Hair follicle dermal papilla cell (primary cell): ENCODE measurements around the gene SATB1.

DNA sequence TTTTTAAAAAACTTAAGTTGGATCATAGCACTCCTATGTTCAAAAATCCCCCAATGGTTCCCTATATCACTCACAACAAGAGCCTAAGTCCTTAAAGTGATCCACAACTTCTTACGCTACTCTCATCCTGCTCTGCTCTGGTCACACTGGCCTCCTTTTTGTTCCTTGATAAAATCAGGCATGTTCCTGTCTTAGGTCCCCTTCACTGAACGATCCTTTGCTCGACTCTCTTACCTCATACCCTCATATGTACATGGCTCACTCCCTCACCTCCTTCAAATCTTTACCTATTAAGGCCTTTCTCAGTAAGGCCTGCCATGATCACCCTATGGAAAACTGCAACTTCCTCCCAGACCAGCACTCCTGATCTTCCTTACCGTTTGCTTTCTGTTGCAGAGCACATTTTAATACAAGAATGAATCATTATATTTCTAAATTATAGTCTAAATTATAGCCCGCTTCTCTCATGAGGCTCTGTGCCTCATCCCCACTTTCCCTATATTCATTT lies 1.6 kb downstream of the DPH3 start:
- CAGE, long polyA plus RNA = no peak

- CAGE, long polyA plus RNA = no peak
These were observed 548 bp downstream of the DPH3 start for GRCh38 chr3:16264001-16264788.

DNA sequence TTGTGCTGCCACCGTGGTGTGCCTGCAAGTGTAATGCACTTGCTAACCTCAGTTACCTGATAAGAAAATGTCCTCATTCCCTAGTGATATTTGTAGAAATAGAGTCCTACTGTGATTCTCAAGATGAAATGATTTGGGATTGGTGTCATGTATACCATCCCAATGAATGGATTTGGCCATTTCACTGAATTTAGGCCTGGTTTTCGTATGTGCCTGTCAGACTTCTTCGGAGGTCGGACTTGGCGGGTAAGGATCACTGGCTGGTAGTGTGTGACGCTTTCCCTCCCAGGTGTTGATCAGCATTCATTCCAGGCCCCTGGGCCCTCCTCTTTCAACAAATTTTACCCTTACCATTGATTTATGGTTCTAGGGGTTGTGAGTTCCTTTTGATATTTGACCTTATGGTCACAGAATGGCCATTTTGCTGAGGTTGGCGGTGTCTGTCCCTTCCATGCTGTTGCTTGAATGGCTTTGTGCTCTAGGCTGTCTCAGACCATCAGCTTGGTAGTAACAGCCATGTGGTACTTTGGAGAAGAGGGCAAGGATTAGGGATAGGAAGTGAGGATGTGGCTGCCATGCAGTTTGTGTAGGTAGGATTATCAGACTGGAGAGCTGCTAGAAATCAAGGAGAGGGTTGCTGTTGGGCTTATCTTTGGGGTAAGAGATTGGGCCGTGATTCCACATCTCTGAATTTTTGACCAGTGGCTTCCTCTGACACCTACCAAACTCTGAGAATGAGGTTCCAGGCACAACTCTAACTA lies 22.9 kb downstream of the OXNAD1 start:
- CAGE, long polyA plus RNA = no peak

- CAGE, long polyA plus RNA = no peak
These were observed 74.4 kb downstream of the RFTN1 start for GRCh38 chr3:16439090-16439551.

DNA sequence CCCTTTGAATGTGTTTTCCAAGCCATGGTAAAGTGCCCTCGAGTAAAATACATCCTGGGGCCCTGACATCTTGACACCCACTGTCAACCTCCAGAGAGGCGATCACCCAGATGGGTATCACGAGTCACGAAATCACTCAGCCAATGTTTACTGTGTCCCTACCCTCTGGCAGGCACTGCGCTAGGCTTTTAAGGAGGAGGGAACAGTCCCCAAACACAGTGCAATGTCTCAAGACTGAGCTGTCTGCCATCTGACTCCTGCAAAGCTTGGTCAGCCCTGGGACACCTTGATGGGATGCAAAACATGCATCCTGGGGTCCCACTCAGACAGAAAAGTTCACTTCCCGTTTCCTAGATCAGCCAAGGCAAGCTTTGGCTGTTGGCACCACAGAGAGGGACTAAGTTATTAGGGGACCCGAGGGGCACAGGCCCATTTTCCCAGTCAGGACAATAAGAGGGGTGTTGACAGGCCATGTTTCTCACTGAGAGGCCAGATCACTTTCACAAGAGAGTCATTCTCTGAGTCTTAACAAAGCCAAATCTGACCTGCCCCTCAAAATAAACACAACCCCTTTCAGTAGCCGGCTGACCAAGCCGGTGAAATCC lies 3.7 kb downstream of the RFTN1 start:
- CAGE, long polyA plus RNA = no peak

DNA sequence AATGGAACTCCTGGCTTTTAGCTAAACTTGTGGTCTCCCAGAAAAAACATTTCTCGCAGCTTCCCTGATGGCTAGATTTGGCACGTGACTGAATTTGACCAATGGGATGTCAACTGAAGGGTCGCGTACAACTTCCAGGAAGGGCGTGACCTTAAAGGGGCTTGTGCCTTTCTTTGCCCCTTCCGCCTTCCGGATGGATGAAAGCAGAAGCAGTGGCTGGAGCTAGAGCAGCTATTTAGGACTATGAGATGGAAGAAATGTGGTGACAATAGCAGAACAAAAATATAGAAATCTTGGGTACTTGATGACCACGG lies 22.6 kb upstream of the RFTN1 start:
- CAGE, long polyA plus RNA = no peak

- CAGE, long polyA plus RNA = no peak
These were observed 46.1 kb upstream of the PLCL2 start for GRCh38 chr3:16838592-16839017.

- CAGE, long polyA plus RNA = no peak
These were observed 42.5 kb upstream of the PLCL2 start for GRCh38 chr3:16842179-16842782.

DNA sequence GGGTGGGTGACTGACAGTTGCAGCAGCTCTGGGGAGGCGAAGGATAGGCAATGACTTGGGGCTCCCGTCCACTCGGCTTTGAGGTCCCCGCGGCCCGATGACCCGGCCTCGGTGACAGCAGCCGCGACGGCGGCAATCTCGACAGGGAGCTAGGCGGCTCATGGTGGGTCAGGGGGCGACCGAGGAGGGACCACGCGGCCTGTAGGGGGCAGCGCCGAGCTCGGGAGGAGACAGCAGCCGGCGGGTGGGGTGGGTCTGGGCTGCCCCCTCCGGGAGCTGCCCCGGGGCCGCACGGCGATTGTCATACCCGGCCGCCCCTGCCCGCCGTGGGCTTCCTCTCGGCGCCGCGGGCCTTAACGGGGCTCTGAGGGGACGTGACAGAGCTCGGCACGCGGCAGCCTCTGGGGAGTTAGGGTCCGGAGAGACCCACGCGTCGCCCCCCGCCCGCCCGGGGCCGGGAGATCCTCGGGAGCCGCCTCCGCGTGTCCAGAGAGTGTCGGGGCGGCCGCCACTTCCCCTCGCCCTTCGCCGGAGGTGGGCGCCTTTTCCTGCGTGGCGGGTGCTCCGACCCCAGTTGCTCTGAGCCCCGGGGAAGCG lies 654 bp upstream of the PLCL2 start:
- CAGE, long polyA plus RNA = no peak

GRCh38 chr3:16885769-16886120 lies 990 bp downstream of the PLCL2 start:
- CAGE, long polyA plus RNA = no peak

GRCh38 chr3:16954075-16954301 lies 69.2 kb downstream of the PLCL2 start:
- CAGE, long polyA plus RNA = no peak

GRCh38 chr3:17458041-17458660 lies 284.3 kb downstream of the TBC1D5 start:
- CAGE, long polyA plus RNA = no peak

DNA sequence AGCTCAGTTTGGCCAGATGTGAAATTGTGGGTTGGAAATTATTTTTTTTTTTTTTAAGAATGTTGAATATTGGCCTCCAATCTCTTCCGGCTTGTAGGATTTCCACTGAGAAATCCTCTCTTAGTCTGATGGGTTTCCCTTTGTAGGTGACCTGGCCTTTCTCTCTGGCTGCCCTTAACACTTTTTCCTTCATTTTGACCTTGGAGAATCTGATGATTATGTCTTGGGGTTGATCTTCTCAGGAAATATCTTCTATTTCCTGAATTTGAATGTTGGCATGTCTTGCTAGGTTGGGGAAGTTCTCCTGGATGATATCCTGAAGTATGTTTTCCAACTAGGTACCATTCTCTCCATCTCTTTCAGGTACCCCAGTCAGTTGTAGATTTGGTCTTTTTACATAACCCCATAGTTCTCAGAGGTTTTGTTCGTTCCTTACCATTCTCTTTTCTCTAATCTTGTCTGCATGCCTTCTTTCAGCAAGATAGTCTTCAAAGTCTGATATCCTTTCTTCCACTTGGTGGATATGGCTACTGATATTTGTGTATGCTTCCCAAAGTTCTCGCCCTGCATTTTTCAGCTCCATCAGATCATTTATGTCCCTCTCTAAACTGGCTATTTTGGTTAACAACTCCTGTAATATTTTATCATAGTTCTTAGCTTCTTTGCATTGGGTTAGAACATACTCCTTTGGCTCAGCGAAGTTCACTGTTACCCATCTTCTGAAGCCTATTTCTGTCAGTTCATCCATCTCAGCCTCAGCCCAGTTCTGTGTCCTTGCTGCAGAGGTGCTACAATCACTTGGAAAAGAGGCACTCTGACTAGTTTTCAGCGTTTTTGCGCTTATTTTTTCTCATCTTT lies 249.0 kb downstream of the TBC1D5 start:
- CAGE, long polyA plus RNA = no peak

- CAGE, long polyA plus RNA = no peak
These were observed 102.7 kb upstream of the TBC1D5 start for GRCh38 chr3:17845204-17845415.

GRCh38 chr3:18331019-18331463 lies 94.1 kb downstream of the SATB1 start:
- CAGE, long polyA plus RNA = no peak

DNA sequence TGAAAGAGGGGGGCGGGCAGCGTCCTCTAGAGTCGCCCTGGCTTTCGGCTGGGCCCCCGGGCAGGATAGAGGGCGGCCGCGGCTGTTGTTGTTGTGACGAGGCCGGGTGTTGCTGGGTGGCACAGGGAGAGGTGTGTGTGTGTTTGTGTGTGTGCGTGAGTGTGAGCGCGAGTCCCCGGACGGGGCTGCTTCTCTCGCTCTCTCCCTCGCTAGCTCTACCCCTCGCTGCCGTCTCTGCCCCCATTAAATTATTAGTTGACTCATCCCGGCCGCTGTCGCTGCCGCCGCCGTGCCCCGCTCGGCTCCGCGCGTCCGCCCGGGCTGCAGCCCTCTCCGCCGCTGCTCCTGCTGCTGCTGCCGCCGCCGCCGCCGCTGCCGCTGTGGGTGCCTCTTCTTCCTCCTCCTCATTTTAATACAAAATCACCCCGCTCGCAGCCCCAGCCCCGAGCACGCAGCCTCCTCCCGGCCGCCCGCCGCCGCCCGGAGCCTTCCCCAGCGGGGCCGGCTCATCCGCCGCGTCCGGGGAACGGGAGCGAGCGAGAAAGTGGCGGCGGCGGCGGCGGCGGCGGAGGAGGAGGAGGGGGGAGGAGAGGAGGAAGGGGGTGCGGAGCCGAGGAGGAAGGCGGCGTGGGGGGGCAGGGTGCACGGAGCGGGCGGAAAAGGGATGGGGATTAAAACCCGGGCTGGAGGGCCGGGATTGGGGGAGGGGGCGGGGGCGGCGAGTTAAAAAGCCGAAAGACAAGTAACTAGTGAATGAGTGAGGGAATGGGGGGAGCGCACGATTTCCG lies at the start of gene SATB1:
Gene SATB1, minus strand, starts transcription at position 546 of the 788 bp plus-strand sequence.
- CAGE, long polyA plus RNA = no peak

- CAGE, long polyA plus RNA = no peak
These were observed 91.0 kb upstream of the SATB1 start for GRCh38 chr3:18516012-18516674.

GRCh38 chr3:18694156-18694532 lies 269.0 kb upstream of the SATB1 start:
- CAGE, long polyA plus RNA = no peak

GRCh38 chr3:19102693-19103519 lies 45.4 kb upstream of the KCNH8 start:
- CAGE, long polyA plus RNA = no peak

- CAGE, long polyA plus RNA = no peak
These were observed 231.5 kb downstream of the EFHB start for GRCh38 chr3:19702420-19703105.